ENCODE measurements around a stretch of chr9.

DNA sequence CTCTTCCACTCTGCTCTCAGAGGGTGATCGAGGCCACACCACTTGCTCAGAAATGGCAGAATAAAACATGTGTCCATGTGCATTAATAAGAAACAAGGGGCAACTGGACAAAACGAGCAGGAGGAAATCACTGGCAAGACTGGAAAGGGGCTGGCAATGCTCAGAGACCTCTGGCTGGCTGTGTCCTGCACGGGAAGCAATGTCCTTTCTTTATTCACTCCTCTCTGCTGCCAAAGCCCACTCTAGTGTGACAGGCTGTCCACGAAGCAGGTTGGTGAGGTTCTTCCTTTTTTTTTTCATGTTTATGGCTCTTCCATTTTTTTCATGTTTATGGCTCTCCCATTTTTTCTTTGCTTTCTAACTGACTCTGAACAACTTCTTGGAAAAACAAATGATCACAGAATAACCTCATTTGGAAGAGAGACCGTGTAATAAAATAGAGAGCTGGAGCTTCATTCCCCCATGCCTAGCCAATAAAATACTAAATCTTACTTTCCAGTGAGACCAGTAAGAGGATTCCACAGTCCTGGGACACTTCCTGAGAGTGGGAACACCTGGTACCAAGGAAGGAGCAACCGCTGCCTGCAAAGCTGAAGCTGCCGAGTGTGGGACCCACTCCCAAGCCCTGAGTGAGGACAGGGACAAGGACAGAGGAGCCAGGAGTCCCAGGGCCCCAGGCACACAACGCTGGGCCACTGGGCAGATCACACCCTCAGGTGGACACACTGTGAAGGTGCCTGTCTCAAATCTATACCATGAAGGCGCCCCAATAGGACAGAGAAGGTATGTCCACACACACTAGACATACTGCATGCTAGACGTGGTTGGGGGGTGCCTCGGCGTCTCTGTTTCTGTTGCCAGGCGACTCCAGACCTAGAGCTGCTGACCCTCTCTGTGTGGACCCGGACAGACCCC lies 61.1 kb downstream of the ROR2 start:
- RAMPAGE, long total RNA, result no peak
- RRBS, 2 experiments, result no CpG with 5 or more reads among the region's 14 CpGs
CAGE:
- cytosol, long polyA minus RNA, result no peak
- cytosol, long polyA plus RNA, result no peak
- long polyA plus RNA, result no peak
- nucleolus, long total RNA, result no peak
- nucleus, long polyA plus RNA, result no peak
- nucleus, long total RNA, result no peak

DNA sequence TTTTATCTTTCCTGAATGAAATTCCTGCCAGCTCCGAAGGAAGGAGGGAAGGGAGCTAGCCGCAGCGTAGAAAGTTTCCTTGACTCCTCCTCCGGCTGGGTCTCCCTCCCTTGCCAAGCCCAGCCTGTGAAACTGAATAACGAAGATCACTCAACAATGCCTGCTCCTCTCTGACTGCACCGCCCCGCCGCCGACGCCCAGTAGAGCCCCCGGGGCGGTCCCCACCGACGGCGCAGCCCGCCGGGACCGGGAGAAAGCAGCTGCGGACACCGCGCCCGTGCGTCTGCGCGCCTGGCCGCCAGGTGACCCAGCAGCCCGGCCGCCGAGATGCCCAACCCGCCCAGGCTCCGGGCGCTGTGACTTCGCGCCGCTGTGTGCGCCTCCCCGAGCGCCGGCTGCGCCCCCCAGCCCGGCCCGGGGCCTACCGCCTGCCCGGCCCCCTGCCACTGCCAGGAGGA lies 25.9 kb upstream of the SPTLC1 start:
- RAMPAGE, long total RNA, result no peak
- RRBS, 2 experiments, result 4 to 32% methylated on average over 19 to 25 of the region's 44 CpGs
CAGE:
- cytosol, long polyA minus RNA, result no peak
- cytosol, long polyA plus RNA, result no peak
- long polyA plus RNA, result no peak
- nucleolus, long total RNA, result no peak
- nucleus, long polyA plus RNA, result no peak
- nucleus, long total RNA, result no peak

GRCh38 chr9:92501657-92502078 lies 34.1 kb downstream of the ECM2 start:
- RAMPAGE, long total RNA, result no peak
- RRBS, 2 experiments, result no CpG with 5 or more reads among the region's 3 CpGs
CAGE:
- cytosol, long polyA minus RNA, result no peak
- cytosol, long polyA plus RNA, result no peak
- long polyA plus RNA, result no peak
- nucleolus, long total RNA, result no peak
- nucleus, long polyA plus RNA, result no peak
- nucleus, long total RNA, result no peak

DNA sequence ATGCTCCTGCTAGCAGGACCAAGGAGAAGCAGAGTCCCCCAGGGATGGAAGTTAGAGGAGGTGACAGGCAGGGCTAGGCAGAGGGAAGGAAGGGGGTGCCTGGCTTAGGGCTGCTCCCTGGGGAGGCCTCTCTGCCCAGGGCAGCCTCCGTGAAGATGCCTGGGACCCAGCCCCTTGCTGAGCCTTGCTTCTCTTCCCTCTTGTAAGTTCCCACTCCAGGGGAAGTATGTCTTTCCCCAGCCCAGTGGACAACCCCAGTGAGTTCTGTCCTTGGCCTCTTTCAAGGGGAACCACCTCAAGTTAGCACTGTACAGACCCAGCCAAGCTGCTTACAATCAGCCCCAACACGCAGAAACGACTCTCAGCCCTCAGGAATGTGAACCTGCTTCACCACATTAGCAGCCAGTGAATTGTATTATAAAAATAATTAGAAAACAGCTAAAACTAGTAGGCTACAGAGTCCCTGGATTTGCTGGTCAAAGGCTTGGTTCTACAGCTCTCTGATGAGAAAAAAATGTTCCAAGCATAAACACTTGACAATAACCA lies 10.8 kb upstream of the IPPK start:
- RAMPAGE, long total RNA, result no peak
- RRBS, 2 experiments, result no CpG with 5 or more reads among the region's 3 CpGs
CAGE:
- cytosol, long polyA minus RNA, result no peak
- cytosol, long polyA plus RNA, result no peak
- long polyA plus RNA, result no peak
- nucleolus, long total RNA, result no peak
- nucleus, long polyA plus RNA, result no peak
- nucleus, long total RNA, result no peak

- RAMPAGE, long total RNA, result no peak
- RRBS, 2 experiments, result no CpG with 5 or more reads among the region's 13 CpGs
CAGE:
- cytosol, long polyA minus RNA, result no peak
- cytosol, long polyA plus RNA, result no peak
- long polyA plus RNA, result no peak
- nucleolus, long total RNA, result no peak
- nucleus, long polyA plus RNA, result no peak
- nucleus, long total RNA, result no peak
Measured at GRCh38 chr9:93020013-93020504, 38.4 kb upstream of the SUSD3 start.

DNA sequence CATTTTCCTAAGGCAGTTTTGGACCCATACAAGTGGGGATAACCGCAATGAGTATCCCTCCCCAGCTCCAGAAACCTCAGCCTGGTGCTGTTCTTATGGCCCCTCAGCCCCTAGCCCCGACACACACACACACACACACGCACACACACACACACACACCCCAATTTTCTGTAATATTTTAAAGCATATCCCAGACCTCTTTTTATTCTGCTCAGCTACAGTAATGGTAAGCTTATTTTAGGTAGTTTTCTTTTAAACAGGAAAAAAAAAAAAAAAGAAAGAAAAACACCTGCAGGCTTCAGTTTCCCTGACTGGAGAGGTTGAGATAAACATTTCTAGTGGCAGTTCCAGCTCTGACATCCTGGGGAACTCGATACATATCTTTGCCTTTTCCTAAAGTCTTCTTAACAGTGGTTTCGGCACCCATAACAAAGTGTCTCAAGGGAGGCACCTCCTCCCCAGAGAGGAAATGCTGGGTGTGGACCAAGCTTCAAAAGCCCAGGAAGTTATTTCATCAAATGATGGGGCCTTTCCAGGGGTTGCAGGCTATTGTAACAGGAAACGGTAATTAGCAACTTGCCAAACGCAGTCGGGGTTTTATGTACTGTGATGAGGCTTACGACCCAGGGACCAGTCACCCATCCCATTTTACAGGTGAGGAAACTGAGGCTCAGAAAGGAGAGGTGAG lies 30.3 kb upstream of the SUSD3 start:
- RAMPAGE, long total RNA, result no peak
- RRBS, 2 experiments, result no CpG with 5 or more reads among the region's 9 CpGs
CAGE:
- cytosol, long polyA minus RNA, result no peak
- cytosol, long polyA plus RNA, result no peak
- long polyA plus RNA, result no peak
- nucleolus, long total RNA, result no peak
- nucleus, long polyA plus RNA, result no peak
- nucleus, long total RNA, result no peak

- RAMPAGE, long total RNA, result no peak
- RRBS, 2 experiments, result no CpG with 5 or more reads among the region's 11 CpGs
CAGE:
- cytosol, long polyA minus RNA, result no peak
- cytosol, long polyA plus RNA, result no peak
- long polyA plus RNA, result no peak
- nucleolus, long total RNA, result no peak
- nucleus, long polyA plus RNA, result no peak
- nucleus, long total RNA, result no peak
Measured at GRCh38 chr9:93063456-93064266, 5.2 kb downstream of the SUSD3 start.

GRCh38 chr9:93120481-93121215 lies 13.4 kb downstream of the NINJ1 start:
- RAMPAGE, long total RNA, result no peak
- RRBS, 2 experiments, result 68 to 96% methylated on average over 2 of the region's 15 CpGs
CAGE:
- cytosol, long polyA minus RNA, result no peak
- cytosol, long polyA plus RNA, result no peak
- long polyA plus RNA, result no peak
- nucleolus, long total RNA, result no peak
- nucleus, long polyA plus RNA, result no peak
- nucleus, long total RNA, result no peak

DNA sequence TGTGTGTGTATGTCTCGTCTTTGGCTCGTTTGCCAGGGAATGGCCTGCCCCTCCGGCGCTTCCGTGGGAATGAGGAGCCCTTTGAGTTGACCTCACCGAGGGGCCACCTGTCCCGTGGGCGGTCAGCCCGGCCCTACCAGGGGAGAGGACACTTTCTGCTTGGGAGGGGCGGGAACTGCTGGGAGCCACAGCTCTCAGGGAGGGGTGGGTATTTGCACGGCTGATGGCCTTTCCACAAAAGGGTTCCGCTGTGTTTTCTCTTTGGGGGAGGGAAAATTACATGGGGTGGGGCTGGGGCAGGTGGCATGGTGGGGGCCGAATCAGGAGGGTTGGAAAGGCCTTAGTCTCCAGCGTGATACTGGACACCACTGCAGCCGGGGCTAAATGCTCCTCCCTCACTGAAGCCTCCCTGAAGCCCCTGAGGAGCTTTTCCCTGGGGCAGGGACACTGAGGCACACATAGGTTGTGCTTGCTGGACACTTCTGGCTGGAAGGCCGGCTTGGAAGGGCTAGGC lies 18.5 kb downstream of the WNK2 start:
- RAMPAGE, long total RNA, result no peak
- RRBS, 2 experiments, result 33 to 35% methylated on average over 7 to 8 of the region's 16 CpGs
CAGE:
- cytosol, long polyA minus RNA, result no peak
- cytosol, long polyA plus RNA, result no peak
- long polyA plus RNA, result no peak
- nucleolus, long total RNA, result no peak
- nucleus, long polyA plus RNA, result no peak
- nucleus, long total RNA, result no peak

- RAMPAGE, long total RNA, result no peak
- RRBS, 2 experiments, result no CpG with 5 or more reads among the region's 5 CpGs
CAGE:
- cytosol, long polyA minus RNA, result no peak
- cytosol, long polyA plus RNA, result no peak
- long polyA plus RNA, result no peak
- nucleolus, long total RNA, result no peak
- nucleus, long polyA plus RNA, result no peak
- nucleus, long total RNA, result no peak
Measured at GRCh38 chr9:93277822-93278370, 94.0 kb downstream of the WNK2 start.

- RAMPAGE, long total RNA, result no peak
- RRBS, 2 experiments, result 61 to 65% methylated on average over 3 of the region's 12 CpGs
CAGE:
- cytosol, long polyA minus RNA, result no peak
- cytosol, long polyA plus RNA, result no peak
- long polyA plus RNA, result no peak
- nucleolus, long total RNA, result no peak
- nucleus, long polyA plus RNA, result no peak
- nucleus, long total RNA, result no peak
Measured at GRCh38 chr9:93342363-93342856, 109.1 kb upstream of the FAM120A start.

- RAMPAGE, long total RNA, result no peak
- RRBS, 2 experiments, result no CpG with 5 or more reads among the region's 4 CpGs
CAGE:
- cytosol, long polyA minus RNA, result no peak
- cytosol, long polyA plus RNA, result no peak
- long polyA plus RNA, result no peak
- nucleolus, long total RNA, result no peak
- nucleus, long polyA plus RNA, result no peak
- nucleus, long total RNA, result no peak
Measured at GRCh38 chr9:93536098-93536489, 40.3 kb upstream of the PHF2 start.

DNA sequence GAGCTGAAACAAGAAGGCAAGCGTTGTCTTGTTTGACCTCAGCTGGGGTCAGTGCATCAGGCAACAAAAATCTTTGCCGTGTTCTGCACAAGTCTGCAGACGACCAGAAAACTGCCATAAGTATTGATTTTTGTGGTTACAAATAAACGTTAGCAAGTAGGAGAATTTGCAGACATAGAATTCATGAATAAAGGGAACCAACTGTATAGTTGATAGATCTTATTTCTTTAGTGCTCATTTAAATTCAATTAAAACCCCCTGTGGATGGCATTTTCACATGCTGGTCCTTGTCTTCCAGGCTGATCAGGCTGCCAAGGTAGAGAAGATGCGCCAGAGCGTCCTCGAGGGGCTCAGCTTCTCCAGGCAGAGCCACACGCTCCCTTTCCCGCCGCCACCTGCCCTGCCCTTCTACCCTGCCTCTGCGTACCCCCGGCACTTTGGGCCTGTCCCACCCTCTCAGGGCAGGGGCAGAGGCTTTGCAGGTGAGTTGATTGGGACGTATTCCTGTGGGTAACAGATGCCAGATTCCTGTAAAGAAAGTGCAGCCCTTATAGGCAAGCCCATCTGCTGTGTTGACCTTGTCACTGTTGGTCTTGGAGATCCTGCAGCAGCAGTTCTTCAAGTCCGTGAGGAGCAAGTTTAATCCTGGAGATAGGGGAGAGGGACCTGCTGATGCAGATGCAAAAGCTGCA lies 18.7 kb upstream of the PHF2 start:
- RAMPAGE, long total RNA, result no peak
- RRBS, 2 experiments, result no CpG with 5 or more reads among the region's 14 CpGs
CAGE:
- cytosol, long polyA minus RNA, result start-site peak on the plus strand centred at position 471 of the sequence, 9 bp wide, 7 reads
- cytosol, long polyA plus RNA, result no peak
- long polyA plus RNA, result no peak
- nucleolus, long total RNA, result no peak
- nucleus, long polyA plus RNA, result no peak
- nucleus, long total RNA, result no peak

GRCh38 chr9:94182233-94182898 lies 76.7 kb upstream of the ZNF169 start:
- RAMPAGE, long total RNA, result no peak
- RRBS, 2 experiments, result no CpG with 5 or more reads among the region's 5 CpGs
CAGE:
- cytosol, long polyA minus RNA, result no peak
- cytosol, long polyA plus RNA, result no peak
- long polyA plus RNA, result no peak
- nucleolus, long total RNA, result no peak
- nucleus, long polyA plus RNA, result no peak
- nucleus, long total RNA, result no peak

- RAMPAGE, long total RNA, result no peak
- RRBS, 2 experiments, result 18 to 49% methylated on average over 3 of the region's 35 CpGs
CAGE:
- cytosol, long polyA minus RNA, result no peak
- cytosol, long polyA plus RNA, result no peak
- long polyA plus RNA, result no peak
- nucleolus, long total RNA, result no peak
- nucleus, long polyA plus RNA, result no peak
- nucleus, long total RNA, result no peak
Measured at GRCh38 chr9:94606640-94607822, 13.4 kb upstream of the FBP2 start.

DNA sequence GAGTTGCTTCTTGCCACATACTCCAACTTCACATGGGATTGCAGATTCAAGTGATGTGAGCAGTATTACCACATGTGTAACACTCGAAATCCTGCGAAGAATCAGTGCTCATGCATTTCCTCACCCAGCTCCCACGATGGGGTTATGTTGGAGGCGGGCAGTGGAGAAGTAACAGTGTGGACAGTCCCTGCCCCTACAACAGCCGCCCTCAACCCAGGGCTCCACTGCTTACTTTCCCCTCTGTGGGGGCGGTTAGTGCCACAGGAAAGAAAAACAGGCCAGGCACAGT lies 3.9 kb upstream of the FBP1 start:
- RAMPAGE, long total RNA, result no peak
- RRBS, 2 experiments, result no CpG with 5 or more reads among the region's 6 CpGs
CAGE:
- cytosol, long polyA minus RNA, result no peak
- cytosol, long polyA plus RNA, result no peak
- long polyA plus RNA, result no peak
- nucleolus, long total RNA, result no peak
- nucleus, long polyA plus RNA, result no peak
- nucleus, long total RNA, result no peak

DNA sequence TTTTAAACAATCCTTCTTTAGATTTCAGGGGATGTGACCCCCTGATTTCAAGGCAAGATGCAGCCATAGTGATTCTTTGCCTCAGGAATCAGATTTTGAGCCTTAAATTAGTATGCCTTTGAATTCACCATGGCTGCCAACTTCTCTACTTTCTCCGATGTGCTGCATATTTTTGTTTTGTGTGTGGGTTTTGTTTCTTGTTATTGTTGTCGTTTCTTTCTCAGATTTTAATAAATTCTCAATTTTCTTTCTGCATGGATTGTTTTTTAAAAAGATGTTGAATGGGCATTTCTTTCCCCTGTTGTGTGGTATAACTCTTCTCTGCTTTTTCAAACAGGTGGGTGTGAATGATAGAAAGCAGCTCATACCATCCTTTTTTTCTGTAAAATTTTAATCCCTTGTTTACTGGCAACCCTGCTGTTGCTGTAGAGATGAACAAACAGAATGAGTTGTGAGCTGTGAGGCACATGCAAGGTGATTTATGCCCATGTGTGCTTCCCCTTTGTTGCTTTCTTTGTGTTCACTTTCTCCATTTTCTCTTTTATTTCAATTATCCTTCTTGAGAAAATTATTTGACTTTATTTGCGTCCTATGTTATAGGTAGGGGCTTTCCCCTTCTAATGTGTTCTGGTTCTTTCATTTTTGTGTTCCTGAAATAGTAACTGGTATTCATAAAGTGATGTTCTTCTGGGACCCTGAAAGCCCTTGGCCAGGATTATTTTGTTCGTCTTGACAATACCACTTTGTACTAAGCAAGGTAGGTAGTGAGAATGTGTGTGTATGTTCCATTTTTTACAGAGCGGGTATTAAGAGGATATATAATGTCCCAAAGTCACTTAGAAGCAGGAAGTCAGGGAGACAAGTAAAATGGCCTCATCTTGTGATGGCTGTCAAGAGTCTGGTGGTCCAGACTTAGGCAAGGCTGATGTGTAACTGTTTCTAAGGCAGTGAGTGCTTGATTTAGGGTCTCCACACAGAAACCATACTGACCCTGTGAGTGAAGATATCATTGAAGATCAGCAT lies 79.9 kb downstream of the AOPEP start:
- RAMPAGE, long total RNA, result no peak
- RRBS, 2 experiments, result no CpG with 5 or more reads among the region's 5 CpGs
CAGE:
- cytosol, long polyA minus RNA, result no peak
- cytosol, long polyA plus RNA, result no peak
- long polyA plus RNA, result no peak
- nucleolus, long total RNA, result no peak
- nucleus, long polyA plus RNA, result no peak
- nucleus, long total RNA, result no peak

- RAMPAGE, long total RNA, result no peak
- RRBS, 2 experiments, result no CpG with 5 or more reads among the region's 8 CpGs
CAGE:
- cytosol, long polyA minus RNA, result no peak
- cytosol, long polyA plus RNA, result no peak
- long polyA plus RNA, result no peak
- nucleolus, long total RNA, result no peak
- nucleus, long polyA plus RNA, result no peak
- nucleus, long total RNA, result no peak
Measured at GRCh38 chr9:94812086-94813113, 85.9 kb downstream of the AOPEP start.

- RAMPAGE, long total RNA, result no peak
- RRBS, 2 experiments, result no CpG with 5 or more reads among the region's 9 CpGs
CAGE:
- cytosol, long polyA minus RNA, result no peak
- cytosol, long polyA plus RNA, result no peak
- long polyA plus RNA, result no peak
- nucleolus, long total RNA, result no peak
- nucleus, long polyA plus RNA, result no peak
- nucleus, long total RNA, result no peak
Measured at GRCh38 chr9:94819018-94819756, 92.7 kb downstream of the AOPEP start.

DNA sequence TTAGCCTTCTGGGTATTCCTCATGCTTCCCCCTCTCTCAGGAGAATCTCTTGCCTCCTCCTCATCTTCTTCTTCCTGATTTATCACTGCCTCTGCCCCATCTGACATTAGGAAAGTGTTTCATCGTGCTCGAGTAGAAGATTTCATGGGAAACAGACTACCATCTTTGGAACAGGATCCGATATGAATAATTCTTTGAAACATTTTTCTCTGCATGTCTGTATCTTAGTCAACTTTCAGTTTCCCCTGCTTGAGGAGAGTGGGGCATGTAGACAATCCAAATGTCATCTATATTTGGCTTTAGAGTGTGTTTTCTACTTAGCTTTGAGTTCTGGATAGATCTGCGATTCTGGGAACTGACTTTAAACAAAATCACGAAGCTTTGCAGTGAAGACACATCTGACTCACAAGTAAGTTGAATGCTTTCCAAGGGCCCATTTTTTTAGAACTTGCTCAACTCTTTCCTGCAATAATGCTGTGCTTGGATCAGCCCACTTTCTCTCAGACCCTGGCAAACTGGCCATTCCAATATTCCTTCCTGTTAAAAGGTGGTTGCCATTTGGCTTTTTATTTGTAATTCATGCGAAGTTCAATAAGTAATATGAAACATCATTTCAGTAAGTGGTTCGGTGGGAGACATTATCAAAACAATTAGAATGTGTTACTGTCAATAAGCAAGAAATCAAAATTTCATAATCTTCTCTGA lies 174.1 kb downstream of the AOPEP start:
- RAMPAGE, long total RNA, result no peak
- RRBS, 2 experiments, result no CpG with 5 or more reads among the region's 7 CpGs
CAGE:
- cytosol, long polyA minus RNA, result no peak
- cytosol, long polyA plus RNA, result no peak
- long polyA plus RNA, result no peak
- nucleolus, long total RNA, result no peak
- nucleus, long polyA plus RNA, result no peak
- nucleus, long total RNA, result no peak

Data from GM12878 (cell line).